Ileum (tissue), 1 donor: ENCODE results near the genes EIF2D and IL20.

- PRO-cap: no peak
Observed at GRCh38 chr1:205581944-205582788, 13.4 kb downstream of the MFSD4A start.

GRCh38 chr1:205598691-205599131, 29.9 kb downstream of the MFSD4A start:
- PRO-cap: no peak

DNA sequence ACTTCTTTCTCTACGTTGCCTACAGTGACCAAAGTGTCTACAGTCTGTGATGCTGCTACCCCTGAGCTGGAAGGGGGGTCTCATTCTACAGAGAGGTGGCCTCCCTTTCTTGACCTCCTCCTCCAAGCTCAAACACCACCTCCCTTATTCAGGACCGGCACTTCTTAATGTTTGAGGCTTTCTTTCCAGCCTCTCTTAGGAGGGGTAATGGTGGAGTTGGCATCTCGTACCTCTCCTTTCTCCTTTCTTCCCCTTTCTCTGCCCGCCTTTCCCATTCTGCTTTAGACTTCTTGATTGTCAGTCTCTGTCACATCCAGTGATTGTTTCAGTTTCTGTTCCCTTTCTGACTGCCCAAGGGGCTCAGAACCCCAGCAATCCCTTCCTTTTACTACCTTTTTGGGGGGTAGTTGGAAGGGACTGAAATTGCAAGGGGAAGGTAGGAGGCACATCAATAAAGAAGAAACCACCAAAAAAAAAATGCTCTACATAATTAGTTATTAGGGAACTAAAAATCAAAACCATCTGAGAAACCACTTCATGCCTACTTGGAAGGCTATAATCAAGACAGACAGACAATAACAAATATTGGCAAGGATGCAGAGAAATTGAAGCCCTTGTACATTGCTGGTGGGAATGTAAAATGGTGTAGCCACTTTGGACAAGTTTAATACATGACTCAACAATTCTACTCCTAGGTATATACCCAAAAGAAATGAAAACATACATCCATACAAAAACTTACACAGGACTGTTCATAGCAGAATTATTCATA, 5.5 kb downstream of the ELK4 start:
- PRO-cap: no peak

- PRO-cap: no peak
Observed at GRCh38 chr1:205630033-205630583, 1.7 kb downstream of the ELK4 start.

GRCh38 chr1:205630968-205631942, 556 bp downstream of the ELK4 start:
- PRO-cap: bidirectional peak, plus-strand start at chr1:205631361, minus-strand start at chr1:205631252; bidirectional peak, plus-strand start at chr1:205631588, minus-strand start at chr1:205631467

DNA sequence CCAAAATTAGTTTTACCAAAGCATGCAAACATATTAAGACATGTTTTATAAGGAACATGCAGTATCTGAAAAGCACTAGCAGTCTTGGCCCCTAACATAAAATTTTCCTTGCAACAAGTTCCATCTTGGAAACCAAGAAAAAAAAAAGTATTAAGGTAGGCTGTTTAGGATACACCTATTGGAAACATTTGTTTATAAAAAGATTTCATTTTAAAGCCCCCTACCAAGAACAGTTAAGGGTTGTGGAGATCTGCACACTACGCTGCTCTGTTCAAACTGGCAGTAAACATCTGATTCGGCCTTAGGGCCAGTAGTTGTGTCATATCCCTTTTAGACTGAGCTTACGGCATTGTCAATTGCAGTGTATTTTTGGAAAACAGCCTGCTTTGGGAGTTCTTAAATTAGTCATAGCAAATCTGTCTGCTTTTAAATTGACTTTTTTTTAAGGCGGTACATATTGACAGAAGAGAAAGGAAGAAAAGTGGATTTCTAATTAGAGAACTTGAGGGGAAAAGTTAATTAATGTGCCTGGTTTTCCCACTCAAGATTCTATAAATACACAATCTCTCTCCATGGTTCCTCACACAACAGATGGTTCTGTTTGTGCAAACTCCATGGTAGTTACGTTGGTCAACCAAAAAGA, 1.6 kb upstream of the ELK4 start:
- PRO-cap: no peak

GRCh38 chr1:205961997-205962586, 18.8 kb upstream of the SLC26A9 start:
- PRO-cap: no peak

DNA sequence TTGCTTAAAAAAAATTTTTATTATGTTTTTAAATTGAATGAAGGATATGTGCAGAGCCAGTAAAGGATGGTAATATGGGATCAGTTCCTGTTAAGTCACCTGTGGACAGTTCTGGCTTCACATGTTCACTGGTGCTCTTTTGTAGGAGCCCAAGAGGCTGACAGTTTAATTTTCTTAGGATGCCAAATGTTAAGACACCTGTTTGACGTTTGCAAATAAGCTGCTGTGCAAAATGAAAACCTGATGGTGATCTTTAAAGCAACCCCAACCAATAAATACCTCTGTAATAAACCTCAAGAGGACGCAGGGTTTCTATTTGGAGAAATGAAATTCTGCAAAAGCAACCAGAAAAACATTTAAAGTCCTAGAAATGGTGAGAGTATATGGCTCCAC, 5.8 kb upstream of the RHEX start:
- PRO-cap: no peak

DNA sequence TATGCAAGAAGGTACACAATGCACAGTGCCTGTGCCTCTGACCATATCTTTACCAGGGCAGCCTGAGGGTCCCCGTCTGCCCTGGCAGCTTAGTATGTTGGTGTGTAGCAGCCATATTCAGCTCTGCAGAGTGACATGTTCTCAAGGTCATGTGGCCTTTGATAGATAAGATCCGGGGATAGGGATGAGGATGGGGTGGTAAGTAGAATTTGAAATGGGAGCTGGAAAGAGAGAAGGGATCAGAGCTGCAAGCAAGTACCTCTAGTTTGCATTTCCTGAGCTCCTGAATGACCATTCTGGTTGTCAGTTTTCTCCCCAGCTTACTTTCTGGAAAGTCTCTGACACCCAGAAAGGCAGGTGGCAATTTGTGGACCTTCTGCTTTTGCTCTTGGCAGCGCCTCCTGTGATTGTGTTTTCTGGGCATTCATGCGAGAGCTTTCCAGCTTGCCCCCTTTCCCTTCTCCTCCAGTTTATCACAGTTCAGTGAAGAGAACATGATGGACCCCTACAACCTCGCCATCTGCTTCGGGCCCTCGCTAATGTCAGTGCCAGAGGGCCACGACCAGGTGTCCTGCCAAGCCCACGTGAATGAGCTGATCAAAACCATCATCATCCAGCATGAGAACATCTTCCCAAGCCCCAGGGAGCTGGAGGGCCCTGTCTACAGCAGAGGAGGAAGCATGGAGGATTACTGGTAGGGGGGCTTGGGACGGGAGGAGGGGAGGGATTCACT, 24.5 kb upstream of the IKBKE start:
- PRO-cap: no peak

- PRO-cap: no peak
Observed at GRCh38 chr1:206455294-206456432, 14.6 kb upstream of the IKBKE start.

- PRO-cap: no peak
Observed at GRCh38 chr1:206459769-206460299, 10.4 kb upstream of the IKBKE start.

DNA sequence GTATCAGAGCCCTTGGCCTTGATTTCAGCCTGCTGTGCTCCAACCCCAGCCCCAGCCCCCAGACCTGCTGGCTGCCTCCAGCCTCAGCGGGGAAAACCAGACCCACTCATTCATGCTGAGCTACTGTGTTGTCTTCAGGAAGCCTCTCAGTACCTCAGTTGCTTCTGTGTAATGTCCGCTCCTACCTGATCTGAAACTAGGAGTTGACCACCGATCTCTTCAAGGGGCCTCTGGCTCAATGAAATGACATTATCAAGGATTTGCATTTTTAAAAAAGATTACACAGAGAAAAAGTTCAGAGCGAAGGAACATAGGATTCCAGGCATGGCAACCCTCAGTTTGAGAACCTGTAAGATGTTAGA, 1.3 kb downstream of the IKBKE start:
- PRO-cap: no peak

GRCh38 chr1:206521052-206521593, 13.8 kb downstream of the RASSF5 start:
- PRO-cap: no peak

DNA sequence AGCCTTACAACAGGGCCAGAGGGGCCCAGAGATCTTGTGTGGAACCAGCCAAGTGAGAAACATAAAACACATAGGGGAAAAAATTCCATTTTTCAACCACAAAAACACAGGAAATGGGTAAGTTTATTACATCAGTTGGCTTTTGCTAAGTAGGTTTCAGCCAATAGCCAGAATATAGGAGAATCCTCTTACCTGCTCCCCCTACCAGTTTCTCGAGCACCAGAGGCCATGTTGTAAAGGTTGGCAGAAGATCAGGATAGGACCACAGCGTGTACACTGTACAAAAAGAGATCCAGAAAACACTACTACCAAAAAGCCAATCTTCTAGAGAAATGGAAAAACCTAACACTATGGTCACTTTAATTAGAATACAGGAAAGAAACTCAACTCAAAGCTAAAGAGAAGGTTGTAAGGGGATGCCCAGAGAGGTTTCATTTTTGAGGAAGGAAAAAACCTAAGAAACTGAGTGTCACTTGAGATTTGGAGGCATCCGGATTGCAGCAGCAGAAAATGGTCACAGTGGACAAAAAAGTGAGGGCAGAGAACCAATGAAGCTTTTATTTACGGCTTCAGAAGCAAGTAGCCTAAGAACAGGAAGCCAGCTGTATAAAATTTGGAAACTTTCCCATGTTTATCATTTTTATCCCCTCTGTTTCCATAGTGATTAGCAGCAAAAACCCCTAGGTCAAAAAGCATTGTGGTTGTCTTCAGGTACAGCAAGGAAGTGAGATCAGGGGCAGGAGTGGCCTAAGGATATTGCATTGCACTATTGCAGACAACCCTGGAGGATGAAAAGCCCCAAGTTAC, 2.9 kb downstream of the EIF2D start:
- PRO-cap: no peak

DNA sequence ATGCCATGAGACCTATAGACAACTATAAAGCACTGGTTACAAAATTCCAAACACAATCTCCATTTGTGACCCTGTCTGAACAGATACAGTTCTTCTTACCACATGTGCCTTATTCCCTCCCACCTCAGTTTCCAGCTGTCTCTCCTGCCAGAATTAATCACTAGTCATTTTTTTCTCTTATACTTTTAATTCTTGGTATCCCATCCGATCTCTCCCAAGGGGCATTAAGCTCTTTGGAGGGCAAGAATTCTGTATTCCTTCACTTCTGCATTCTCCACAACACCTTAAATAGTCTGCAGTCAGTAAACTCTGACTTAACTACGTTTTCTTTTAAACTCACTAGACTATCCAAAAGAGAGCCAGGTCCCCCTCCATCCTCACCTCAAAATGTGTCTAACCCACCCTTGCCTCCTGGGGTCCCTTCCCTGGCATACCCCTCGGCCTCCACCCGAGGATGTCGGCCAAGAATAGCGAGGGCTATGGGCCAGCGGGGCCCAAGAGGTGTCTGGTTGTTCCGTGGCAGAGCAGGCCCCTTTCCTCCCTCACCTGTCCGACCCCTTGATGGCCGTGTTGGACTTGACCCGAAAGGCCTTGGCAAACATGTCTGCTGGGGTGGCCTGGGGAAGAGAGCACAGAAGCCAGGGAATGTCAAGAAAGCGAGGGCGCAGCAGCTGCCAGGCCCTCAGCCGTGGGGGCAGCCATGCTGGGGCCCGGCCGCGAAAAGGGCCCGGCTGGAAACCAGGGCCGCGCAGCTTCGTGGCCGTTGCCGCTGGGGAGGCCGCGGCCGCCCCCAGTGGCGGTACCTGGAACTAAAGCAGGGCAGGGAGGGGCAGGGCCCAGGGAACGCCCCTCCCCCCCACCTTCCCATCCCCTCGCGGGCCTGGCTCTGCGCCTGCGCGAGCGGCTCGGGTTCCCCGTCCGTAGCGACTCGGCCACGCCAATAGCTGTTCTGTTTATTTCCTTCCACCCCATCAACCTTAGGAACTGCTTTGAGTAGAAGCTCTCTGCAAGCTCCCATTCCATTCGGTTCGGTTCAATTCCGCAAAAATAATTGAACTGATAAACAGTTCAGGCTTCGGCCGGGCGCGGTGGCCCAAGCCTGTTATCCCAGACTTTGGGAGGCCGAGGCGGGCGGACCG, at the start of gene EIF2D:
Gene EIF2D, minus strand, starts transcription at position 725 of the 1,139 bp plus-strand sequence.
- PRO-cap: bidirectional peak, plus-strand start at position 956 of the sequence, minus-strand start at position 686 of the sequence

DNA sequence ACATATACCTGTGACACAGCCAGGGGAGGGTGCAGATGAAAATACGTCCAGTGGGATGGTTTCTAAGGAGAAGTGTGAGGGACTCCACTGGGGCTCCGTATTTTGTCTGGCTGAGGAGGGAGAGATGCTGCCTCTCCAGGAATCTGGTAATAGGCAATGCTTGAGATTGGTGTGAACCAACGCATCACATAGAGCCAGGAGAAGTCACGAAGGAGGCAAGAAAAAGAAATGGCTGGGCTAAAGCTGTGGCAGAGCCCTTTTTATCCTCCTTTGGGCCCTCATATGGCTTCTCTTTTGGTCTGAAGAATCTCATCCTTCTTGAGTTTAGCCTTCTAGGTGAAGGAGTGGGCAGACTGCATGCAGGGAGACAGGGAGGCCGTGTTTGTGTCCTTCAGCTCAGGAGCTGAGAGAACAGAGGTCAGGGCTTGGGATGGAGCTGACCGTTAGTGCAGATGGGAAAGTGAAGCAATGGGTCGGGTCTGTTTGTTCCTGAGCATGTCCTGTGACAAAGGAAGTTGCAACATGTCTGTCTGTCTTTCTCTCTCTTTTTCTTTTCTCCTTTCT, 14.8 kb downstream of the MAPKAPK2 start:
- PRO-cap: no peak

DNA sequence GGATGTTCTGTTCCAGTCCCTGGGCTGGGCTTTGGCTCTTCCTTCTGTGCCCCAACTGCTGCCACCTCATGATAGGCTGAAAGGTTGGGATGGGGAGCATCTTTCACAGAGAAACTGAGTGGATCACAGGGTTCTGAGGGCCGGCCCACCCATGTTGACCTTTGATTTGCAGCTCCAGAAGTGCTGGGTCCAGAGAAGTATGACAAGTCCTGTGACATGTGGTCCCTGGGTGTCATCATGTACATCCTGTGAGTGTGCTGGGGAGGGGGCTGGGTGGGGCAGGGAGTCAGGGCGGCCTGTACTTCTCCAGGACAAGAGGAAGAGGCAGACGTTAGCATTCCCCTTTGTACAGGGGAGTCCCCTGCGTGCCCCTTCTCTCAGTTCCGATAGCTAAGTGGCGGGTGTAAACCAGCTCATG, 40.0 kb upstream of the IL19 start:
- PRO-cap: no peak

DNA sequence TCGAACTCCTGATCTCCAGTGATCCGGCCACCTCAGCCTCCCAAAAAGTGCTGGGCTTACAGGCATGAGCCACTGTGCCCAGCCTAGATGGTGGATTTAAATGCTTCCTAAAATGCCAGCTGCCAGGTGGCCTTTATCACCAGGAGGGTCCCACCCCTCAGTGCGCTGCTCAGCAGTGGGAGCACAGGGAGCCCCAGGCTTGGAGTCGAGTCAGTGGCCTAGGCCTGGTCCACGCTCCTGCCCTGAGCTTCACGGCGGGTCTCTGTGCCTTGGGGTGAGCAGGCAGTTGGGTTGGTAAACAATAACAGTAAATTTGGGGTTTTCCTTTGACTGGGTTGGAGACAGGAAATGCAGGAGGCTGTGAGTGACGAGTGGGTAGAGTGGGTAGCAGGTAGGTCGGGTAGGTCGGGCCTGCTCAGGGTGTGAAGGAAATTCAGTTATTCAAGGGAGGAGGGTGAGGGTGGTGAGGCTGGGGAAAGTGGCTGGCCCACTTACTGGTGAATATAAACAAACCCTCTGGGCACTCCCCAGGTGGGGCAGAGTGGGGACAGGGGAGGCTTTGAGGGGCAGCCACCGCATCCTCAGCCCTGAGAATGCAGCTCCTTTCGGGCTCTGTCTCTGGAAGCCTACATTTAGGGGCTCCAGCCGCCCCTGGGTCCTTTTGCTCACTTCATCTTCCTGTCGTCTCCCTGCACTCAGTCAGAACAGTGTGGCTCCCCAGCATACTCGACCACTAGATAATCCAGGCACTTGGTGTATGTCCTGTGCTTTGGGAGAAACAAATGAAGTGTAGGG, 33.5 kb upstream of the IL19 start:
- PRO-cap: no peak

DNA sequence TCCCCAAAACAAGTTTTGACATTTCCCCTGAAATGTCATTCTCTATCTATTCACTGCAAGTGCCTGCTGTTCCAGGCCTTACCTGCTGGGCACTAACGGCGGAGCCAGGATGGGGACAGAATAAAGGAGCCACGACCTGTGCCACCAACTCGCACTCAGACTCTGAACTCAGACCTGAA, at the start of gene IL20:
Gene IL20, plus strand, starts transcription at position 152 of the 179 bp plus-strand sequence.
- PRO-cap: no peak

GRCh38 chr1:206931312-206931948, 9.7 kb upstream of the FCMR start:
- PRO-cap: no peak